Panc1 (cell line): ENCODE measurements around the genes NDUFV2 and TWSG1.

- RRBS, 2 experiments = 45 to 85% methylated on average over 1 of the region's 6 CpGs
Measured at GRCh38 chr18:7257116-7257612, 26.3 kb downstream of the LRRC30 start.

DNA sequence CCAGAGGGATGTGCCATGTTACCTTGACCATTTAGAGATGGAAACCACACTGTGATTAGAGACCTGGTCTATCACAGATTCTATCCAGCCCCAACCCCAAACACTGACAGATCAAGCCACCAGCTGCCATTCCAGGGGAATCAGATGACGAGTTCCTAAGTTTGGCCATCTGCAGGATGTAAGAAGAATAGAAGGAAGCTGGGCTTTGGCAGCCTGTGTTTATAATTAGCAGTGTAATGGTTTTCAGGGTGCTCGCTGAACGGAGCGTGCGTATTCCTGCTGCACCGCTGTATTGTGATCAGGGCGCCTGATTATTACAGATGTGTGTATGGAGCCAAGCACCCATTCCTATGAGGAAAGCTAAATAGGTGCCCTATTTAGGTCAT lies 138.1 kb downstream of the LRRC30 start:
- RRBS, 2 experiments = no CpG with 5 or more reads among the region's 7 CpGs

DNA sequence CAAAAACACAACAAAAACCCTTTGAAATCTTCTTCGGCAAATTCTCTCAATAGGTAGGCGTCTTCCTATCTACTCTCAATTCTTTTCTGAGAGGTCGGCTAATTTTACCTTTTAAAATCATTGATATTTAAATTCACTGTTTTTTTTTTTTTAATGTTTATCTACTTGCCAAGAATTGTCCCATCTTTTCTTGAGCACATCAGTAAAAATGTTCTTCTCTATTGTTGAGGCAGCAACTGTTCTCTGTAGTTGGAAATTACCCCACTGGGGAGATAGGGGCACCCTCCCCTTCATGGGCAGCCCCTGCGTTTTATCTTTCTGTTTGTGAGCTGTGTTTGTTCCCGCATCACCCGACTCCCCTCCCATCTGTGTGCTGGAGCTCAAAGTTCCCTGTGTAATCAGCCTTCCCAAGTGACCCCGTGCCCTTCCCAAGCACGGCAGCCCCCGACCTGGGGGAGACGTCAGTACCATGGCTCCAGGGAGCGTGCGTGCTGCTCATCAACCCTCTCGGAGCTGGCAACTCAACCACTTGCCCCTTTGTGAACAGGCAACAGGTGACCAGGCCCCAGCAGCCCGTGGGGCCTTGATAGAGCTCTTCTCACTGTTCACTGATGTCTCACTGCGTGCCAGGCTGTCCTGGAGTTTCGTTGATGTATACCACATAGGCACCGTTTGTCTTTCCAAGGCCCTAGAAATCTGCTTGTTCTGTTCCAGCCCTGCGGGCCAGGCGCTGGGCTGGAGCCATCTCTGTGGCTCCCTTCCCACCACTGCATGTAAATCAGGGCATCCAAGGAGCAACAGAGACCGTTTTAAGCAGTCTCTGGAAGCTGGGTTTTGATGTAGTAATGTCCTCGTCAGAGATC lies 107.3 kb upstream of the PTPRM start:
- RRBS, 2 experiments = no CpG with 5 or more reads among the region's 21 CpGs

- RRBS, 2 experiments = no CpG with 5 or more reads among the region's 4 CpGs
Measured at GRCh38 chr18:7565943-7566396, 1.1 kb upstream of the PTPRM start.

DNA sequence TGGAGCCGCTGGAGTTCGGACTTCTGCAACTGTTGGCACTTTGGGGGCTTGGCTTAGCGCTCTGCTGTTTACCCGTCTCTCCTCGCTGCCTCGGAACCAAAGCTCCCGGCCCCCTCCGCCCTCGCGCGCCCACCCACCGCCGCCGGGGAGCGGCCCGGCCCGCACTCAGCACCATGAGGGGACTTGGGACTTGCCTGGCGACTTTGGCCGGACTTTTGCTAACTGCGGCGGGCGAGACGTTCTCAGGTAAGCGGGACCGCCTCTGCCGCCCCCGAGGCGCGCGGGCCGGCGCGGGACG lies 479 bp downstream of the PTPRM start:
- RRBS, 2 experiments = 7 to 8% methylated on average over 23 of the region's 34 CpGs

- RRBS, 2 experiments = no CpG with 5 or more reads among the region's 9 CpGs
Measured at GRCh38 chr18:7712012-7713086, 145.2 kb downstream of the PTPRM start.

DNA sequence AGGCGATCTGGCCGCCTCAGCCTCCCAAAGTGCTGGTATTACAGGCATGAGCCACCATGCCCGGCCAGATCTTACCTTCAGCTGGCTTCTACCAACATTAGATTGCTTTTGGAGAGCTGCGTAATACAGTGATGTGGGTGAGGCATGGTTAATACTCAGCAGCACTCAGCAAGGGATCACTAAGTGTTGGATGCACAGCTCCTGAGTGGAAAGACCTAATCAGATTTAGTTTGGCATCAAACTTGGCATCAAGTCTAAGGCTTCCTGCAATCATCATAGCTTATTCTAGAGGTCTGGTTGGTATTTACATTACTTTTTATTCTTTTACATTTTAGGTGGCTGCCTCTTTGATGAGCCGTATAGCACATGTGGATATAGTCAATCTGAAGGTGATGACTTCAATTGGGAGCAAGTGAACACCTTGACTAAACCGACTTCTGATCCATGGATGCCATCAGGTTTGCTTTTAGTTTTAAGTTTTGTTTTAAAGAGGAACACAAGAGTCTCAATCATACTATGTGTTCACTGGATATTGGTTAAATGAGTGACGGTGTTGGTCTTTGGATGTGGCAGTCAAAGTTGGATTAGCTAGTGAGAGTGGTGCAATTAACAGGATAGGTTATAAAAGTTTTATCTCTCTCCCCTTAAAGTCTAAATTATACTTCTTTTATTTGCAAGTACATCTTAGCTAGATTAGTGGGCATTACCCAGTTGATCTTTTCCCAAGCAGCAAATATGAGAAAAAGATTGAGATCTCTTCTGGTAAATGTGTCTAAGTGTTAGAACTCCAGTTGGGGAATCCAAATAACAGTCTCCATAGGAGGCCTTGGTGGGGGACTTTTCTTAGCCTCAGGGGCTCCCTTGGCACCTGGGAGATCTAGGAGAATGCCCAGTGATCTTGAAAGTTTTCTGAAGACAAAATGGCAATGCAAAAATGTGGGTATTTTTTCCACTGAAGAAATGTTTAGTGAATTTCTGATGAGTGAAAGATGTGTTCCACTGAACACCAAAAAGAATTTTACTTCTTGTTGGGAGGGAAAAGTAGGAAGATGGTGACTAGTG lies 207.0 kb downstream of the PTPRM start:
- RRBS, 2 experiments = no CpG with 5 or more reads among the region's 7 CpGs

DNA sequence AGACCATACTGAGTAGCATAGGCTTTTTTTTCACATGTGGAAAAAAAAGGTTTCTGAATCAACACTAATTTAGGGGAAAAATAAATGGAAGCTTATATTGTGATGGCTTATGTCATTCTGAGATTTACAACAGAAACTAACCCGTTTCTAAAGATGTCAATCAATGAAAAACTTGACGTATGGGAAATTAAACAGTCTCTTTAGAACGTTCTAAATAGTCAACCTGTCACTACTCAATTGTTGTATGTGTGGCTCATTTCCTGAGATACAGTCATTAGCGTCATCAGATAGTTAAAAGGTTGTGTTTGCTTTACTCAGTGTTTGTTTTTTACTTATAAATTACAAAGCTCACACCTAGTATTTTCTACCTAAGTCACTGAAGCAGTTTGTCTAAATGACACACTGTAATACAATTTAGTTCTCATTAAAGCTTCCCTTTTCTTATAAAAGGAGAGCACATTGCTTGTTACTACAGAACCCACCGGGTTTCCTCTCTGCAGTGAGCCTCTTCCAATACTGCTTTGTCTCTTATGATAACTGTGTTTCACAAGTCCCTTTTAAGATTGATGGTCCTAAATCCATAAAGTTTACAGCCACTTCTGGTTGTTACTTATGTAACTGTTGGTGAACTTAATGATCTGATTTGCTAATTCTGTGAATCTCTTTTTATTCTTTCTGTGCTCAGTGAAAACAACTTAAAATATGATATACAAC lies 311.8 kb downstream of the PTPRM start:
- RRBS, 2 experiments = no CpG with 5 or more reads among the region's 5 CpGs

GRCh38 chr18:8063225-8063525 lies 496.1 kb downstream of the PTPRM start:
- RRBS, 2 experiments = no CpG with 5 or more reads among the region's 15 CpGs

DNA sequence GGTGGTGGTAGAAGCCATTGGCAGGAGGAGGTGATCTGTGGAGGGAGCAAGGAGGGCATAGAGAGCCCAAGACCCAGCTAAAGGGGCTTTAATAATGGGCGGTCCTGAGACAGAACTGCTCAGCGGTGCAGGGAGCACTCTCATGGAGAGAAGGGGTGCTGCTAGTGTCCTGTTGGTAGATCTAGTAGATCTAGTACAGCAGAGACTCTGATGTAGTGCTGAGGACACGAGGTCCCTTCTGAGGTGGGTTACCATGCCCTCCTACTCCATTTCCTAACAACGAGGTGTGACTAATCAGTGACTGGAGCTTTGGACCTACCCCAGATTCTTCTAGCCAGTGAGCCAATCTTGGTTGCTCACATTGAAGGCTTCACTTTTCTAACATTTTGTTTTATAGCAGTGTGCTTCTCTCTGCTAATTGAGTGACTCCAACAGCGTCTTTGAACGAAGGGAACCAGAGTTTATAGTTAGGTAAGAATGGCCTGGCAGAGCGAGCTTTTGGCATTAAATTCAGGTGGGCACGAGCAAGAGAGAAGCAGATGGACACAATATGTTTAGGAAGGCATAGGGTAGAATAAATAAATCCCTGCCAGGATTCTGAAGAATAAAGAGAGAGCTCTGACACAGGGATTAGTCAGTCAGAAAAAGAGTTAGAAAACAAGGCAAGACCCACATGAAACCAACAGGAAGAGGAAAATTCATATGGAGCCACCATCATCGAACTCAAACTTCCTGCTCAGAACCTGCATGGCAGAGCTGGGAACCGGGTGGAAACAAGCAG lies 306.0 kb upstream of the RAB12 start:
- RRBS, 2 experiments = no CpG with 5 or more reads among the region's 10 CpGs

DNA sequence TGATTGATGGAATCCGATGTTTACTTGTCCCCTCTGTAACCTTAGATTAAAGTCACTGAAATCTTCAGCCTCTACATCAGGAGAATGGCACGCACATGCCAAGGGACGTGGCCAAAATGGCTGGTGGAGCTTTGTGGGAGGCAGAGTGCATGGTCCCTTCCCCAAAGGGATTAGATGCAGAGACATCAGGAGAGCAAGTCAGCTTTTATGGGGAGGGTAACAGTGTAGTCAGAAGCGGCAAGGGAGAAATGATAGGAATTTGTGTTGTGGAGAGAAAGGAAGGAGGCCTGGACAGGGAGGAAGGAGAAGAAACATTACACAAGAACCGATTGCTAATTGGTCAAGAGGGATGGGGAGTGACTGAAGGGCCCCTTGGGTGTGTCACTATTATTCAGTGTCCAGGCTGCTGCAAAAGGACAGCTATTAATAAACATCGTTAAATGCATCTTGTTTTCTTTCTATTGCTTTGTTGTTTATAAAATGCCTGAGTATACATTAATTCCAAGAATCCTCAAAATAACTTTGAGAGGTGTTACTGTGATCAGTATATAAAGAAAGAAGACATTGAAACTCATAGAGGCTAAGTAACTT lies 267.3 kb upstream of the RAB12 start:
- RRBS, 2 experiments = no CpG with 5 or more reads among the region's 6 CpGs

- RRBS, 2 experiments = no CpG with 5 or more reads among the region's 1 CpG
Measured at GRCh38 chr18:8370620-8371183, 238.5 kb upstream of the RAB12 start.

- RRBS, 2 experiments = no CpG with 5 or more reads among the region's 4 CpGs
Measured at GRCh38 chr18:8640042-8640302, 30.7 kb downstream of the RAB12 start.

DNA sequence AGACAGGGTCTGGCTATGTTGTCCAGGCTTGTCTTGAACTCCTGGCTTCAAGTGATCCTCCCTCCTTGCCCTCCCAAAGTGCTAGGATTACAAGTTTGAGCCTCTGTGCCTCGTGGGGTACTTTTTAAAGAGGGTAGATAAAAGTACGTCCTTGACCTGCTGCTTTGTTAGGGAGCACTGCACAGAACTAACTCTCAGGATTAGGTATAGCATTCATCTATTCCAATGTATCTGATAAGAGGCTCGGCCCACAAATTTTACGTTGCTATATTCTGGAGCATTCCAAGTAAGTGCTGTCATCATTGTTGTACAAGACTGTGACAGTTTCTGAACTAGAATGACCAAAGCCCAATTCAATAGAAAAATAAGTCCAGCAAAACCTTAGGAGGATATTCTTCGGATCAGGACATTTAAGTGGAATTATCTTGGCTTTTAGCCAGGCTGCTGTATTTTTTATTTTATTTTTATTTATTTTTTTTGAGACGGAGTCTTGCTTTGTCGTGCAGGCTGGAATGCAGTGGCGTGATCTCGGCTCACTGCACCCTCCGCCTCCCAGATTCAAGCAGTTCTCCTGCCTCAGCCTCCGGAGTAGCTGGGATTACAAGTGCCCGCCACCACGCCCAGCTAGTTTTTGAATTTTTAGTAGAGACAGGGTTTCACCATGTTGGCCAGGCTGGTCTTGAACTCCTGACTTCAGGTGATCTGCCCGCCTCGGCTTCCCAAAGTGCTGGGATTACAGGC lies 4.2 kb downstream of the MTCL1 start:
- RRBS, 2 experiments = no CpG with 5 or more reads among the region's 15 CpGs

DNA sequence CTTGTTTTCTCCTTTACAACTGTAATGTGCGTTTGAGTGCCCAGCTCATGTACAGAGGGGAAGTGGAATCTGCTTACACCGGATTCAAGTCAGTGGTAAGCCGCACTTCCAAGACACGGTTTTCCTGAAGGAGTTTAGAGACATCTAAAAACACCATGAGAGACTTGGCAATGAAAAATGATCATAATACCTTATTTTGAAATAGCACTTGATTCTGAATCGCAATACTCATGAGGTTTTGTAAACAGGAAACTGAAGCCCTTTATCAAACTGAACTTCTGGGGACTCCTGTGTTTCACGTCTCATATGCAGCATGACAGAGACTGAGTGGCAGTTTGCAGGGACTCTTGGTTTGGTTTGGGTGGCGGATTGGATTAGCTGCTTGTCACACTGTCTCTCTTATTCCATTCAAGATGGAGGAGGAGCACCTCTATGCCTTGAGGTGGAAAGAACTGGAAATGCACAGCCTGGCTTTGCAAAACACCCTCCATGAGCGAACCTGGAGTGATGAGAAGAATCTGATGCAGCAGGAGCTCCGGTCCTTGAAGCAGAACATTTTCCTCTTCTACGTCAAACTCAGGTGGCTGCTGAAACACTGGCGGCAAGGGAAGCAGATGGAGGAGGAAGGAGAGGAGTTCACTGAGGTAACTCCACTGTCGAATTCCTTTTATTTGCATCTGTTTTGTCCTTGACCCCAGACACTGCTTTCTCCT lies 90.6 kb downstream of the MTCL1 start:
- RRBS, 2 experiments = no CpG with 5 or more reads among the region's 12 CpGs

GRCh38 chr18:8911732-8912172 lies 190.7 kb upstream of the NDUFV2 start:
- RRBS, 2 experiments = no CpG with 5 or more reads among the region's 4 CpGs

DNA sequence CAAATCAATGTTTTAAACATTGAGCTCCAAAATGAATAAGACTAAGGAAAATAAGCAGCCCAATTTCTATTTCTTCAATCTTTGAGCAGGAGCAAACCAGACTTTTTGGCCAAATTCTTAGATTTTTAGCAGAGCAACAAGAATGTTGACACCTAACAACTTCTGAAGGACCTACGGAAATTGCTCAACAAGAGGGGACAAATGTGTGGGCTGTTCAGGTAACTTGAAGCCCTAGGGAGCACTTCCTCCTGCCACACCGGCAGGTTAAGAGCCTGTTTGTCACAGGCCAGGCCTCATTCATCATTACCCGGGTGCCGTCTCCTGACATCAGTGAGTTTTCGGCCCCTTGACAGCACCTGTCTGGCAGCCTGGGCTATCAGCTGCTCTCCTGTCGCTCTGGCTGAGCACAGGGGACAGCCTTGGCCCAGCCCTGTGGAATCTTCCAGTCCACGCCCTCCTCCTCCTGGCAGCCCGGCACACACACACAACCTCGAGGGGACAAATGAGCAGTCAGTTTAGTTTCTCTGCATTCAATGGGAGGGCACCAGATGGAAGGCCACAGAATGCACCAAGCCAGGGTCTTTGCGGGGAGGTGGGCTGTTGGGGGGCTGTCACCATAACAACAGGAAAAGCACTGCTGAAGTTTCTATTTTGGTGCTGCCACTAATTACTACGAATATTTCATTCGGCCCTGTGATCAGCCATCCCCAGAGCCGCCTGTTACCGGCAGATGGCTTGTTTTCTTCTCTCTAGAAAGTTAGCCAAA lies 190.1 kb upstream of the NDUFV2 start:
- RRBS, 2 experiments = no CpG with 5 or more reads among the region's 14 CpGs

- RRBS, 2 experiments = under 1 to 8% methylated on average over 7 to 17 of the region's 58 CpGs
Measured at GRCh38 chr18:9102581-9103403, at the start of gene NDUFV2. Gene NDUFV2 (plus strand): TSS chr18:9102699.

DNA sequence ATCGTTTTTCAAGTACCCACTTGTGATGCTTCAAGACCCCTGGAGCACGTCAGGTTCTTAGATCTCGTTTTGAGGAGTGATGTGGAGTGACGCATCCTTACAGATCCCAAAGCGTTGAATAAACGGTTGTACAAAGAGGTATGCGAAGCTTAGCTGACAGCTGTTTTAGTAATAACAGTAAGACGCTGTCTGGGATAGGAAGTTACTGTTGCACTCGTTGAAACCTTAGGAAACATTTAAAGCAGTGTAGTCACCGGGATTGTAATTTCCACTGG lies 1.1 kb downstream of the ANKRD12 start:
- RRBS, 2 experiments = no CpG with 5 or more reads among the region's 10 CpGs

GRCh38 chr18:9334321-9335432 lies at the start of gene TWSG1:
Gene TWSG1 (plus strand): TSS chr18:9334773.
- RRBS, 2 experiments = 1 to 5% methylated on average over 56 to 67 of the region's 114 CpGs